Colic lymph node (tissue), 1 donor: ENCODE data around the genes TRPM4, TEAD2 and SCAF1.

- PRO-cap, result no peak
Observed at GRCh38 chr19:49147975-49148700, 7.1 kb downstream of the HRC start.

GRCh38 chr19:49157320-49158065 is at the start of gene TRPM4:
Gene TRPM4, plus strand, starts transcription at chr19:49157792.
- PRO-cap, result unidirectional peak, plus-strand start at chr19:49157806

DNA sequence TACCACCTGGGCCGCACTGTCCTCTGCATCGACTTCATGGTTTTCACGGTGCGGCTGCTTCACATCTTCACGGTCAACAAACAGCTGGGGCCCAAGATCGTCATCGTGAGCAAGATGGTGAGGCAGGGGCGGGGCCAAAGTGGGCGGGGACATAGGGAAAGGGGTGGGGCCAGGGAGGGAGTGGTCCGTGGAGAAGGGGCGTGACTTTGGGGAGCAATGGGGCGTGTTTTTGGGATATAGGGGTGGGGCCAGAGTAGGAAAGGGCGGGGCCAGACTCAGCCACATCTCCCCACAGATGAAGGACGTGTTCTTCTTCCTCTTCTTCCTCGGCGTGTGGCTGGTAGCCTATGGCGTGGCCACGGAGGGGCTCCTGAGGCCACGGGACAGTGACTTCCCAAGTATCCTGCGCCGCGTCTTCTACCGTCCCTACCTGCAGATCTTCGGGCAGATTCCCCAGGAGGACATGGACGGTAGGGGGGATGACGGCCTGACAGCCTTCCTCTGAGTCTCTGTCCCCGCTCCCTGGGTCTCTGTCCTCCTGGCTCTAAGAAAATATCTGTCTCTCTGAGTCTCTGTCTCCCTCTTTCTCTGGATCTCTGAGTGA is 42.8 kb downstream of the TRPM4 start:
- PRO-cap, result no peak

- PRO-cap, result no peak
Observed at GRCh38 chr19:49331469-49332573, 3.4 kb upstream of the CD37 start.

DNA sequence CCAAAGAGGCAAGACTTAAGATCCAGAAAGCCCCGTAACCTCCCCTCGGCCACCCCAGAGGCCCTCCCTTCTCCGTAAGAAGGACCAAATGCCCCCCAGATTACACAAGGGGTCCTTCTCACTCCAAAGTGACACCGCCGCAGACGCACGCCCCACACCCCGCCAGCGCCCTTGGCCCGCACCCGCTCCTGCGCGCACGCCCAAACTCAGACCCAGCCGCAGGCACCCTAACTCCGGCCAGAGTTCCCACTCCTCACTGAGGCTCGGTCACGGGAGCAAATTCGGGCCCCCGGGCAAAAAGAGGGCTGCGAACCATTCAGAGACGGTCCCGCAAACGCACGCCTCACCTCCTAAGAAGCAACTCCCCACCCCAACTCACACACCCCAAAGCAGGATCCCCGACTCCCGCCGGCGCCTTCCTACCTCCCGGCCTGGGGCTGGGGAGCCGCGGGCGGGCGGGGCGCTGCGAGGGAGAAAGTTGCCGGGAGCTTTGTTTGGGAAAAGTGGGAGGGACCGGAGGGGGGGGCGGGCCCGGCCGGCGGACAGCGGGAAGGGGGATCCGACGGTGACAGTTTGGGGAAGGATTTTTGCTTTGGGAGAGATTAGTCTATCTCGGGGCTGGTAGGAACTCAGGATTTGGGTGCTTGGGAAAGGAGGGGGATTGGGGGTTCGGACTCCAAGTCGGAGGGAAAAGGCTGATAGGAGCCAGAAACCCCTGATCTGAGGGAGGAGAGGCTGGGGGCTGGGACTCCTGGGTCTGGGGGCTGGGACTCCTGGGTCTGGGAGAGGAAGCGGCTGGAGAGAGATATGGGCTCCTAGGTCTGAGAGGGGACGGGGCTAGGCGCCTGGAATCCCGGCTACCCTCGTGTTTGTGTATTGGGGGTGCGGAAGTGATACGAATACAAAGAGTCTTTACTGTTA is at the start of gene TEAD2:
Gene TEAD2, minus strand, starts transcription at position 467 of the 921 bp plus-strand sequence.
- PRO-cap, result bidirectional peak, plus-strand start at position 545 of the sequence, minus-strand start at position 377 of the sequence

DNA sequence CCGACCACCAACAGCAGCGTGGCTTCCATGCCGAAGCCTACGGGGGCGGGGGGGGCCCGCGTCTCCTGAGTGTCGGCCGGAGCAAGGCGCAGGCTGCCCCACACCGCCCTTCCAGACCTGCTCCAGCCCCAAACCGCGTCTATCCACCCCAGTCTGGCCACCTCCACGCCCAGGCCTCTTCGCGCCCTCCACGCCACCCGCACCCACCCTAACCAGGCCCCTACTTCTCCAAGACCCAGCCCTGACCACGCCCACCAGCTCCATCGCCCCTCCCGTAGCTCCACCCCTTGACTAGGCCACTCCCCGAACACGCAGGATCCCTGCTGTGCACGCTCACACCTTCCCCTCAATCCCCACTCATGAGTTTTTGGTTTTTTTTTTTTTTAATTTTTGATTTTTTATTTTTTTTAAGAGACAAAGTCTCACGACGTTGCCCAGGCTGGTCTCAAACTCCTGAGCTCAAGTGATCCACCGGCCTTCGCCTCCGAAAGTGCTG is 6.3 kb downstream of the GFY start:
- PRO-cap, result no peak

- PRO-cap, result no peak
Observed at GRCh38 chr19:49487812-49488743, 670 bp downstream of the RPL13A start.

GRCh38 chr19:49490699-49491728 is 3.6 kb downstream of the RPL13A start:
- PRO-cap, result no peak

DNA sequence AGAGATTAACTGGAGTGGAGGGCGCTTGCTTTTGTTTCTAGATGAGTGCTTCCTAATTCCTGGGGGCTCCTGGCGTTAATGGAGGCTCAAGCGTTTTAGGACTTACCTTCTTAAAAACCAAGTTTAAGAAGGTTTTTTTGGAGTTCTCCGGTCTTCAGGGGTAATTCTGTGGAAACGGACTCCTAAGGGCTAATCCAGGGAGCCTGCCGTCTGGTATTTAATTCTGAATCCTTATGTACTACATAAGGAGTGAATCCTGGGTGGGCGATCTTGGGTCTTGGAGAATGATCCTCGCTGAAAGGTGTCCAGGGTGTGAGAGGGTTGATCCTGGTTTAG is 329 bp downstream of the RPS11 start:
- PRO-cap, result no peak

GRCh38 chr19:49589963-49590953 is 724 bp upstream of the PRR12 start:
- PRO-cap, result bidirectional peak, plus-strand start at chr19:49590350, minus-strand start at chr19:49590117

- PRO-cap, result no peak
Observed at GRCh38 chr19:49591363-49592294, 647 bp downstream of the PRR12 start.

DNA sequence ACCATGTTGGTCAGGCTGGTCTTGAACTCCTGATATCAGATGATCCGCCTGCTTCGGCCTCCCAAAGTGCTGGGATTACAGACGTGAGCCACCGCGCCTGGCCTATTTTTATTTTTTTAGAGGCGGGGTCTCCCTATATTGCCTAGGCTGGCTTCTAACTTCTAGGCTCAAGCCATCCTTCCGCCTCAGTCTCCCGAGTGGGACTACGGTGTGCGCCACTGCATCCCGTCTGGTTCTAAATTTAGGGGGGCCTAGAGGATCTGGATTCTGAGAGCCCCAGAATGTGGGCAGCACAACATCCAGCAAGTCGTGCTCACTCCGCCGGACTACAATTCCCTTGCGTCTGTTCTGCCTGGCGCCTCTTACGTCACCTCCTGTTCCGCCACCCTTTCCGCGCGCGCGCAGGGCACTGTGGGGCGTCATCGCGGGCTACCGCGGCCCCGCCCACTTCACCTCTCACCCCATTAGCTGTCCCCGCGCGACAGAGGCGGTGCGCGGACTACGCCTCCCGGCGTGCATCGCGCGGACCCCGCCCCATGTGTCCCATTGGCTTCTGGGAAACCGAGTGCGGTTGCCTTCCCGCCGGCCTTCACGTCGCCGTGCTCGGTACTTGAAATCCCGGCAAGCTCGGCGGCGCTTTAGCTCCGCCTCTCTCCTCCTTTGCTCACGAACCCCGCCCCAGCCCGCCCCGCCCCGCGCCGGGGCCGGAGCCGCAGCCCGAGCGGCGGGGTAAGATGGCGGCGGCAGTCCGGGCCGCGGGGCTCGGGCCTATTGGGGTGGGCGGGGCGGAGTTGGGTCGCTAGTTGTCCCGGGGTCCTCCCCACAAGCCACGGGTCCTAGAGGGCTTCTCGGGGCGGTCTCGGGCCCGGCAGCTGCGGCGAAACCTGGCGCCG is at the start of gene SCAF1:
Gene SCAF1, plus strand, starts transcription at position 696 of the 893 bp plus-strand sequence.
- PRO-cap, result bidirectional peak, plus-strand start at position 715 of the sequence, minus-strand start at position 311 of the sequence

GRCh38 chr19:49679254-49679853 is 2.3 kb downstream of the PRMT1 start:
- PRO-cap, result no peak

- PRO-cap, result bidirectional peak, plus-strand start at chr19:49869789, minus-strand start at chr19:49869397
Observed at GRCh38 chr19:49868785-49869539, 1.6 kb upstream of the PNKP start.

DNA sequence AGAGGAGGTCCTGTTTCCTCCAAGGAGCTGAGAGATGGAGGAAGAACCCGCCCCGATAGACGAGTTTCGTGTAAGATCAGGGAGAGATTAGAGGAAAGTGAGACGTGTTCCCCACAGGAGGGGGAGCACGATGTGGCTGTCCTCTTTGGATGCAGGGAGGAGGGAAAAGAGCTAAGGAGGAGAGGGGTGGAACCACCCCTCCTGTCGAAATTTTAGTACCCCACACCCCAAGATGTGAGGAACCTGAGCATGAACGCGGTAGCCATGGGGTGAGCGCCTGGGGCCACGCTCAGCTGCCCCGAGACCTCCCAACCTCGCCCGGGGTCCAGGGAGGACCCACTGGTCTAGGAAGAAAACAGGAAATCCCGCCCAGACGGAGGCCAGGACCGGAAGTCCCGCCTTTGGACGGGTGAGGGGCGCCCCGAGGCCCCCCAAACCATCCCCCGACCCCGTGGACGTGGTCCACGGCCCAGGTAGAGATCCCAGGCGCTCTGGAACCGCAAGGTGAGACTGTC is 1.2 kb downstream of the AKT1S1 start:
- PRO-cap, result bidirectional peak, plus-strand start at position 391 of the sequence, minus-strand start at position 341 of the sequence

DNA sequence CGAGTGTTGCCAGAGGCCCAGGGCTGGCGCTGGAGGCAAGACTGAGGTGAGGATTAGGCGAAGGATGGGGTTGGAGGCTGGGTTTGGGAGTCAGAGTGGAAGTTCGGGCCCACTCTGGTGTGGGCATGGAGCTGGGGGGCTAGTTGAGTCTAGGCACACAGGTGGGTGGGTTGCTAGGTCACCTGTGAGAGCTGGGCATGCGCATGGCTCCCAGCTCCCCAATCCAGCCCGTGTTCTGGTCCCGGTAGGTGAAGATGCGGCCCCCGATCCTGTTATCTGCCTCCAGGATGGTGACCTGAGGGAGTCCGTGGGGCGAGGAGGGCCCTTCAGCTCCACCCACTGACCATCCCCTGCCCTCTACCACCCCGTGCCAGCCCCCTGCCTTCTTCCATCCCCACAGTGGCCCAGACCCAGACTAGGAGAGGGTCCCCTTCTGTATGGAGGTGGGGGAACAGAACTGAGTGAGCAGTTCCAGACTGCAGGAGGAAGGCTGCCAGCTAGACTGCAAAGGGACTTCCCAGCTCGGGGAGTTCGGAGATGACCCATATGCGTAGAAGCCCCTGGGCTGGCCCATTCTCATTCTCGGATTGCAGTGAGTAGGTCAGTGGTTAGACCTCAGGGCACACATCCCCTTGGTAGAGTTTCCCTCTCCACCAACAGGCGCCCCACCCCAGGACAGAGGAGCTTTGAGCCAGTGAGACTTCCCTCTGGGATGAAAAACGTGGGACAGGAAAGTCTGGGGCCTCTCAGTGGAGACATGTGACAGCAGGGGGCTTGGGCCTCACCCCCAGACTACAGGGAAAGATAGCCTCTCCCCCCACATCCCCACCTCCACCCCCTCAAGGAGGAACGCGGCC is 1.6 kb downstream of the IL4I1 start:
- PRO-cap, result no peak

DNA sequence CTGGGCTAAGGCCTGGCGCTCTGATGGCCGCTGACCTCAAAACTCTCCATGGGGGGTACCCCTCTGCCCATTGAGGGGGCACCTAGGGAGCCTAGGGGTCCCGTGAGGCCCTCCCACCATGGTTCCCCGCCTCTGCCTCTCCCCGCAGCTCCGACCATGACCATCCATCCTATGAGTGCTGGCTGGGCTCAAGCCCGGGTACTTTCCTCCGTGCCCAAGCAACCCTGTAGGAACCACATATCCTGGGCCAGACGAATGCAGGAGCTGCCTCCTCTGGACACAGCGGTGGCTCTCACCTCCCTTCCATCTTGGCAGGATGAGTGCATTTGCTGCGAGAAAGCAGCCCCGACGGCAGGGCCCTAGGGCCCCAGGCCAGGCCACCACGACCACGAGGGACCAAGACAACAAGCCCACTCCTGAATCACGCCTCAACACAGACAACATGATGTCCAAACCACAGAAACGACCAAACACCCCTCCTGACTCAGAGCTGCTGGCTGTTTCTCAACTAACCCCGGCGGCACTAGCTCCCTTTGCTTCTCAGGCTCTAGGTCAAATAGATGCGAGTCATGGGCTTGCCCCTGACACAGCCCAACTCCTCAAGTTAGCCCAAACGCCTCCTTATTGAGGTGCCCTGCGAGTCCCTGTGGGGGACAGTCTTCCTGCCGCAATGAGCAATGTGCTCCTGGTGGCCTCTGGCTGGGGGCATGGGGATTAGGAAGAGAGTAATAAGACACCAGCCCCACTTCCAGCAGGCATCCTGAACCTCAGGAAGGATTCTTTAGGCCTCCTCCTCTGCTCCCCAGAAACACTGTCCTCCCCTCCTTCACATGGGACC is 7.2 kb upstream of the ATF5 start:
- PRO-cap, result no peak

GRCh38 chr19:49929673-49930081 is 373 bp upstream of the NUP62 start:
- PRO-cap, result unidirectional peak, minus-strand start at chr19:49929925

- PRO-cap, result no peak
Observed at GRCh38 chr19:49930376-49931639, 1.5 kb upstream of the NUP62 start.

DNA sequence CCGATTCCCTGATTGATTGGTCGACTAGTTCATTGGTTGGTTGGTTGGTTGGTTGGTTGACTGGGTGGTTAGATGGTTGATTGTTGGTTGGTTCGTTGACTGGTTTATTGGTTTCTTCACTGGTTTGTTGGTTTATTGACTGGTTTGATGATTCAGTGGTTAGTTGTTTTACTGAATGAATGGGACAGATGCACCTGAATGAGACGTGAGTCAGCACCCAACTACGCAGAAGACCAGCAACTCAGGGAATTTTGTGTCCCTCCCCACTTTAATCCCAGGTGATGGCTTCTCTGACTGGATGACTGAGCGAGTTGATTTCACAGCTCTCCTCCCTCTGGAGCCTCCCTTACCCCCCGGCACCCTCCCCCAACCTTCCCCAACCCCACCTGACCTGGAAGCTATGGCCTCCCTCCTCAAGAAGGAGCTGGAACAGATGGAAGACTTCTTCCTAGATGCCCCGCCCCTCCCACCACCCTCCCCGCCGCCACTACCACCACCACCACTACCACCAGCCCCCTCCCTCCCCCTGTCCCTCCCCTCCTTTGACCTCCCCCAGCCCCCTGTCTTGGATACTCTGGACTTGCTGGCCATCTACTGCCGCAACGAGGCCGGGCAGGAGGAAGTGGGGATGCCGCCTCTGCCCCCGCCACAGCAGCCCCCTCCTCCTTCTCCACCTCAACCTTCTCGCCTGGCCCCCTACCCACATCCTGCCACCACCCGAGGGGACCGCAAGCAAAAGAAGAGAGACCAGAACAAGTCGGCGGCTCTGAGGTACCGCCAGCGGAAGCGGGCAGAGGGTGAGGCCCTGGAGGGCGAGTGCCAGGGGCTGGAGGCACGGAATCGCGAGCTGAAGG is 3.1 kb upstream of the NUP62 start:
- PRO-cap, result no peak